Daoy (cell line): Measurements from ENCODE around the gene PCNT.

- RAMPAGE, long total RNA: no peak
Measured at GRCh38 chr21:46323951-46324321, at the start of gene PCNT. PCNT (plus strand) TSS chr21:46324156.

DNA sequence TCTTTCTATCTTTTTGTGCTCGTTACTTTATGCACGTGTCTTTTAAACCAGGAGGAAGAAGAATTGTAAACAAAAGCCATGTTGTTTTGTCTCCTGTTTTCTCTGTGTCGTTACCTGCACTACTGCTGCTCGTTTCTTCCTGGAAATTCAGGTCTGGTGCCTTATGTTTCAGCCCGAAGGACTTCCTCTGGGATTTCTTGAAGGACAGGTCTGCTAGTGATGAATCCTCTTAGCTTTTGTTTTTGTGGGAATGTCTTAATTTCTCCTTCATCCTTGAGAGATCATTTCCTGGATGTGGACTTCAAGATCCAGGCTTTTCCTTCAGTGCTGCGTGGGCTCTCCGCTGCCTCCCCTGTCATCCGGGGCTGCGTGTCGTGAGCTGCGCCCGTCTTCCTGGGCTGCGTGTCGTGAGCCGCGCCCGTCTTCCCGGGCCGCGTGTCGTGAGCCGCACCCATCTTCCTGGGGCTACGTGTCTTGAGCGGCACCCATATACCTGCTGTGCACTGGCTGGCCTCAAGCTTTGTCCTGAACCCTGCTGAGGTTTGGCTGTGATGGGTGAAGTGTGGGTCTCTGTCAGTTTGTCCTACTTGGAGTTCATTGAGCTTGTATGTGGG, 55.0 kb downstream of the PCNT start:
- RAMPAGE, long total RNA: no peak

- RAMPAGE, long total RNA: no peak
Measured at GRCh38 chr21:46424214-46424554, 34.5 kb upstream of the DIP2A start.

DNA sequence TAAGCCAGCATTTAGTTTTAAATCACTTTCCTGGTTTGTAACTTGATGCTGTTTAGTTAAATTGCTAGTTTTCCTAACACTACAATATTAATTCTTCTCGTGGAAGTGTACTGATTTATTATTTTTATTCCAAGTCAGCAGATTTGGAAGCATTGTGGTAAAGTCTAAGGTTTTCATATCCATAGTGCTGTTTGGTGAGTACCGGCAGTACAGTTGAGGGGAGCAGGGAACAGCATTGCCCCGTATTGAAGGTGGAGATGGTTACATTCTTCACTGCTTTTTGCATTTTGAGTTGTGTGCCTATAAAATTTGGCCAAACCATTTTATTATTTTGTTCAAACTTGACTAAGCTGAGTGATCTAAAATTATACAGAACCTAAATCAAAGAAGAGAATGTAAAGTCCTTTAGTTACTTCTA, 36.2 kb downstream of the S100B start:
- RAMPAGE, long total RNA: no peak

DNA sequence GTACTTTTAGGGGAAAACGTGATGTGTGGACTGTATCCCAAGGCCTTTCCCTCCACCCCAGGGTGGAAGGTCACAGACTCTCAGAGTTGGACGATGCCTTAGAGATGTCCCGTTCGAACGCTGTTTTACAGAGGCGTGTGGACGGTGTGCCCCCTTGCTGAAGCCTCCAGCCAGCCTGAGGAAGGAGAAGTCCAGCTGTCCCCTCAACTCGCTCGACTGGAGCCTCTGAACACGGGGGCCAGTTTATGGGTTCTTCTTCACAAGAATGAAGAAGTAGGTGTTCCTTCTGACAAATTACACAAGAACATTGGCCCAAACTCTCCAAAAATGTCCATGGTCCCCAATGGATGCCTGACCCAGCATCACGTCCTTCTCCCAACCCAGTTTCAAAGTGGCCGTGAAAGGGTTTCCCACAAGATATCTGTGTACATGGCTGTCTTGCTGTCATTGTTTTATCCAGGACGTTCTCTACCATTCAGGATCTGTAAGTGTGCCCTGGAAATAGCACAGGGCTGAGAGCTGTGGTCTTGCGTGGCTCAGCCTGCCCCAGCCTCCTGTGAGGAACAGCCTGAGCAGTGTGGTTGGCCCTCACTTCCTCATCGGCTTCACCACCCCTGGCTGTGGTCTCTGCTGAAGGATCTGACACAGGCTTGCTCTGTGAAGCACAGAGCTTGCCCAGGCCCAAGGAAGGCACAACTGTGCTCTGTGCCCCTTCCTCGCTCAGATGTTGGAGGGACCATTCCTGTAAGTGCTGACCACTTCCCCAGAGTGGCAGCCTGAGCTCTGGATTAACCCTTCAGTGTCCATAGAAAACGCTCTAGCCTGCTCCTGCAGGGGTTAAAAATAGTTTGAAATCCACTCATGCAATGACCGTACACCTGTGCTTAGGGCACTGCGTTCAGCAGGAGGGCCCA, 1.0 kb upstream of the S100B start:
- RAMPAGE, long total RNA: no peak

DNA sequence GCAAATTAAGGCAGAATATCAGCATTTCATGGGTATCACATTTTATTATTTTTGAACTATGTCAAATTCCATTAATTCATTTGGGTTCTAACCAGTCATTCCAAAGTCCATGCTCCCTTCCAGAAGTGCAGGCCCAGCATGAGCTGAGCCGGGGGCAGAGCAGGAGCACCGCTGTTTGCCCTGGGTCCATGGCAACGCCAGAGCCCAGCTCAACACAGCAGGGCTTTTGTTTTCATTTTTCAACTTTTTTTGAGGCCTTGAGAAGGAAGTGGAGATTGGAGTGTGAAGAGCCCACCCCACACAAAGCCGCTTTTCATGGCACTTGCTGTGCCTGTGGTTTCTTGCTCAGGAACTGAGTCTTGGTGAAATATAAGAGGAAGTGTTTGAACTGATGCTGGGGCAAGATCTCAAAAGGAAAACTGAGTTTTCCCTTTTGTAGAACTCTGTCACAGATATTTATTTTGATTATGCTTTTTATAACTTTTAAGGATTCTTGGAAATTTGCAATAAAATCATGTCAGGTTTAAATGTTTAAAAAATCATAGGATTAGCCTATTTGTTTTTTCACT, 13.2 kb upstream of the PRMT2 start:
- RAMPAGE, long total RNA: no peak